Fibroblast of villous mesenchyme (primary cell): ENCODE data around the gene CREB5.

DNA sequence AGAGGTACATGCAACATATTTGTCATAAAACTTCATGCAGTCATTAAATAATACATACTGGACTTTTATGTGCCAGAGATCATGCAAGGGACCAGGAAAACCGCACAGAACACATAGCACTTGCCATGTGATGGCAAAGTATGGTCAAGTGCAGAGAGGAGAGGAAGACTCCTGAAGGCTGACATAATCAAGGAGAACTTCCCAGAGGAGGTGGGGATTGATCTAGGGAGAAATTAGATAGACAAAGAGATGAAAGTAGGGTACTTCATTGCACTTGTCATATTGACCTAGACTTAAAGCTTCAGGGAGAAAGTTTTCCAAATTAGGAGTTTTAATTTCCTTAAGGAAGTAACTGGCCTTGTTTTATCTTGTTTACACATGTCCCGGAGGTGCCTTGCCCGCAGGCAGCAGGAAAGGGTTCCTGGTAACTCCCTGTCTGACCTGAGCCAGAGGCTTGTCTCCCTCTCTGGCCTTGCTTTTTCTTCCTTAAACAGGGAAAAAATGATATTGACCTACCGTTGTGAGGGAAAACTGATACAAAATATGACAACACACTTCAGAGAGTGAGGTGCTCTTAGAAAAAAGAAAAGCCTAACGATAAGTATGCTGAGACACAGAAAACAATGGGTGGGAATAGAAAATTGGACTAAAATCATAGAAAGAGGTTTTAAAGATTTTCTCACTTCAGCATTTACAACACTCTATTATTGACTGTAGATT is 181.6 kb downstream of the EVX1 start:
- CAGE, long polyA plus RNA = no peak

GRCh38 chr7:27462855-27463308 is 199.8 kb downstream of the HIBADH start:
- CAGE, long polyA plus RNA = no peak

- CAGE, long polyA plus RNA = no peak
Observed at GRCh38 chr7:27617193-27618129, 45.2 kb downstream of the HIBADH start.

DNA sequence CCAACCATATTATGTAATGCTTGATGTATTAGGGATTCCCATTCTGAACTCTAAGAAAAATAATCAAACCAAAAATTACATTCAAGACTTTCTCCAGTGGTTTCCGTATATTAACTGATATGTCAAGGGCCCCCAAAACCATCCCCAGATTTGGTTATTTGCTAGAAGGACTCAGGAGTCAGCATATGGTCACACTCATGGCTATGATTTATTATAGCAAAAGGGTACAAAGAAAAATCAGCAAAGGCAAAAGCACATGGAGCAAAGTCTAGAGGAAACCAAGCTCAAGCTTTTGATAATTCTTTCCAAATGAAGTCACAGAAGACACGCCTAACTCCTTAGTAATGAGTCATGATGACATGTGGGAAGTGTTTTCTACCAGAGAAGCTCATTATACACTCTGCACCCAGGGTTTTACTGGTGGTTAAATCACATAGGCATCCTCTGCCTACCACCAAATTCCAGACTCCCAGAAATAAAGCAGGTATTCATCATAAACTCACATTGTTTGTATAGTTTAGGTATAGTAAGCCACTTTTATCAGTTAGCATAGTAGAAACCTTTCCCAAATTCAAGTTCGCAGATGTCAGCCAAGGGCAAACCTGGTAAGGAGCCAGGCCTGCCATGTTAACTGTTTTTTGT is 15.2 kb upstream of the HIBADH start:
- CAGE, long polyA plus RNA = no peak

DNA sequence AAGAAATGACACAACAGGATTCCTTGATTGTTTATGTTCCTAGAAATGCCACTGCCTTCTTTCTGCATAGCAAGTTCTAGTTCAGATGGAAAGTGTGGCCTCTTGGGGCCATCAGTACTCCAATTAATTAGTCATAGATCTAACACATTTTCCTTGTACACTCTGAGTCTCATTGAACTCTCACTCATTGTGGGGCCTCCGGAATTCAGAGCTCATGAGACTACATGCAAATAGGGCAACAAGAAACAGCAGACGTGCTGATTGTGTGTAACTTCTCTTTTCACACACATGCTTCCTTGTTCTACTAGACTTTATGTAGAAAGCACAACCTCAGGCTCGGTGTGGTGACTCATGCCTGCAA is 35.3 kb upstream of the HIBADH start:
- CAGE, long polyA plus RNA = no peak

DNA sequence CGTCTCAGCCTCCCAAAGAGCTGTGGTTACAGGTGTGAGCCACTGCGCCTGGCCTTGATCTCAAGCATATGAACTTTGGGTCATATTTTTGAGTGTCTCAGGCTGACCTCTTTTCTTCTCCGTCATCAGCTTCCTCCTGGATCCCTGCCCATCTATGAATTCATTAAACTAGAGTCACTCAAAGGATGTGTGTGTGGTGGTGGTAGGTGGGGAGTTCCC is 6.7 kb upstream of the CREB5 start:
- CAGE, long polyA plus RNA = no peak

DNA sequence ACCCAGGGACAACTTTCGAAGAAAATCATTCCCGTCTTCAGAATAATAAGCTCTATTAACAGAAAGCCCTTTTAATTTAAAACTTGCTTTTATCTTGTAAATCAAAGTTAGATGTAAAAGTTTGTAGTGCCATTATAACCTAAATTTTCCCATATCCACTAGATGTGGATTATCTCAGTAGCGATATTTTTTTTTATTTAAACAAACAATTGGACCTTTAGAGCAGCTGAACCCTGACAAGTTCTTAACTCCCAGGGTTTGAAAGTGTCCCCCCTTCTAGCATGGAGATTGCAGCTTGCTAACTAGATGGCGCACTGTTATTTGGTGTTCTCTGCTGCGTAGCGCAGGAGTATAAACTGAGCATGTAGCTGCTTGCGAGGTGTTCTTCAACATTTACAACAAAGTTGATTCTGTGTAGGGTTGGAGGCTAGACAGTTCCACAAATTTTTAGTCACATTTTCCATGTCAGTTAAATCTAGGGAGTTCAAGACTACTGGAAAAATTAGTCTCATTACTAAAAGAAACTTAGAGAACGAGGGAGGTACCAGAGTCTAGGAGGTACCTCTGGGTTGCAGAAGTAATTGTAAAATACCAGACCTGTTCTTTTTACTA is at the start of gene CREB5:
CREB5 (plus strand) TSS at position 382 of the 612 bp plus-strand sequence.
- CAGE, long polyA plus RNA = no peak

- CAGE, long polyA plus RNA = no peak
Observed at GRCh38 chr7:28516335-28516621, 104.0 kb downstream of the CREB5 start.

GRCh38 chr7:28684791-28685117 is 272.4 kb downstream of the CREB5 start:
- CAGE, long polyA plus RNA = no peak

GRCh38 chr7:28708116-28708703 is 249.9 kb downstream of the TRIL start:
- CAGE, long polyA plus RNA = no peak

GRCh38 chr7:29091651-29092224 is 54.6 kb downstream of the CPVL start:
- CAGE, long polyA plus RNA = no peak

DNA sequence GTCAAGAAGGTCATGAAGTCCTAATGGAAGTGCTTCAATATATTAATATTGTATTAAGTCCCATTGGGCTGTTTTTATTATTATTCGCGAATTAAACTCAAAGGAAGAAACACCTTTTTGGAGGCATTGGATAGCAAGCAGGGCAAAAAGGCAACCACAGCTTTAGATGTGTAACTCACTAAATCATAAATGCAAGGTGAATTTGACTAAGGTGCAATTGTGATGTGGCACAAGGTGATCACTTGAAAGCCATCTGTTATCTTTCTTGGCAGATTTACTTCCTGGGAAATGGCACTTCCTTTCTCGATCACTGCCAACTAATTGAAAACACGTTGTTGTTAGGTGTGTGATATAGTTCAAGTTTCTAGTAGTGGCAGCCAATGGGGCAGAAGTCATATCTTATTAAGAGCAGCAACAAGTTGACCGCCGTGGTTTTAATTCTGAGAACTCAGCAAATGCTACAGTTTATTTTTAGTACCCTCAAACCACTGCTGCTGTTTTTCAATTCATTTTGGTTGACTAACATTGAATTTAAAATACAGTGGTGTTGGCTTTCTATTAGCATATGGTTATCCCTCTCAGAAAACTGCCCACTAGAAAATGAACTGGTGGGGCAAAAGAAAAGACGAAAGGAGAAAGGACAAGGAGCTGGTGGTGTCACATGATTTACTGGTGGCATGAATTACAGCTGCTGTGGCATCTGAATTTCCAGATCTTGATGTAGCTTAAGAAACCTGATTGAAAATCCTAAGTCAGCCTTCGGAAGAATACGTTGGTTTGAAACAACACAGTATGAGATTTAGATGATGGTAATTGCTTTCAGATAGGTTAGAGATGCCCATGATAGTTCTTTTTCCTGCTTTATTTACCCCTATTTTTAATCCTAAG is 1.7 kb downstream of the CHN2 start:
- CAGE, long polyA plus RNA = no peak

DNA sequence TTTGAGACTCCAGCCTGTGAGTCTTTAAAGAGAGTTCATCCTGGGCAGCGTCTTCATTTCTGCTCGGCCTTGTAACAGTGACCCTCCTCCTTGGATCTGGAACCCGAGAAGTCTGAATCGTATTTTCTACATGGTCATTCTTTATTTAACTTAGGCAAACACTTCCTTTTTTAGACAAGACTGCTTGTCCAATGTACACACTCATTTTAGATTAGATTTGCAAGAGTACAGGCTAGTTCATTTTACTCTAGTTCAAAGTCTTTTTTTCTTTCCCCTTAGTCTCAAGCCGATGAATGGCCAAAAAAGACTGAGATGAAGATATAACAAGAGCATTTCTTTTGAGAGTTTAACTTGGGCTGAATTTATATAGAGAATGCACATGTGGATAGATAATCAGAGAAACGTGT is 133.5 kb downstream of the CHN2 start:
- CAGE, long polyA plus RNA = no peak

DNA sequence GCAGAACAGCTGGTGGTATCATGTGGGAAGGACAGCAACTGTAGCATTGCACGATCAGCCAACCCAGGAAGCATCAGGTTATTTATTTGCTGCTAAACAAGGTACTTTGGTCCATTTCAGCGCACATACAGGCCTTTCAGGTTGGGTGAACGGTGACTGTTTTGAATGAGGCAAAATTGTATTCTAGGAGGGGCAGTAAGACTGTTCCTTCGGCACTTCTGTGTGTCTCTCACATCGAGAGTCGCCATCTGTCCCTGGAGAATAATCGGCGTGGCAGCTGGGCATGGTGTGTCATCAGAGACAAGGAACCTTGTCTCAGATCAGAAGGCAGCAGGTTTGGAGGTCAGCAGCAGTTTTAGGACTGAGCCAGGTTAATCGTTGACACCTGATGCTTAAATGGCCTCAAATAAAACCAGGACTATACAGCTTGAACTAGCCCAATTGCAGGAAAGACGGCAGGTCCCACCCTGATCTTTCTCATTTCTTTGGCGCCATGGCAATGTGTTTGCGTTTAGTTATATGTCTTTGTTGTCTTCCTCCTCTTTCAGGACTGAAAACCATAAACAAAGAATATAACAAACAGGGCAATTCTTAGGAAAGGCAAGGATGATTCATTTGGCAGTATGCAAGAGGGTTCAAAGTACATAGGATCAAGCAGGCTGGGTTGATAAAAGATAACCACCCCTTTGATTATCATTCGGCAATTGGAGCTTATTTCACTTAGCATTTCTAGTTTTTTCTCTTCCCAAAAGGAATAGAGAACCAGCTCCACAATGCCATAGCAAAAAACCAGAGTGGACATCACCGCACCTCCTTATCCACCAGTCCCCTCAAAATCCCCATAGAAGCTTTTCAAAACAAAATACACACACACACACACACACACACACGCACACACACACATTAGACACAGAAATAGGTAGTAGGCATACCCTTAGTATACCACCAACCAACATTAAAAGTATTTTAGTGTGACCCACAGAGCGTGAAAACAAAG is 91.9 kb upstream of the PRR15 start:
- CAGE, long polyA plus RNA = no peak

DNA sequence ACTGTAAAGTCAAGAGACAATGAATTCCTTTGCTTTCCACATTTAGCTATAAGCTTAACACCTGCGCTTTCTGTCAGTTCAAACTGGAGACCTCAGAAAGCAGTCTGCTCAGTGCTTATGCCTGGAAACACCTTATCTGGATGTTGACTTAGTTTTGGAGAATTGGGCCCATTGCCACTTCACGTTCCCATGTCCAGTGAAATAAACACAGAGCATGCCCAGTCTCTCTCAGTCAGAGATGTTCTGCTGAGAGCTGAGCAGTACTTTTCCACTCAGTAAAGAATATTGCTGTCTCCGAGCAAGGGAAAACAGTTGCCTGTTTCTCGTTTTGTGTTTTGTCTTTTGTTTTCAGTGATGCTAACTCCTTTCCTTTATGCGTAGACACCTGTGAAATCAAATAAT is 83.2 kb upstream of the PRR15 start:
- CAGE, long polyA plus RNA = no peak

DNA sequence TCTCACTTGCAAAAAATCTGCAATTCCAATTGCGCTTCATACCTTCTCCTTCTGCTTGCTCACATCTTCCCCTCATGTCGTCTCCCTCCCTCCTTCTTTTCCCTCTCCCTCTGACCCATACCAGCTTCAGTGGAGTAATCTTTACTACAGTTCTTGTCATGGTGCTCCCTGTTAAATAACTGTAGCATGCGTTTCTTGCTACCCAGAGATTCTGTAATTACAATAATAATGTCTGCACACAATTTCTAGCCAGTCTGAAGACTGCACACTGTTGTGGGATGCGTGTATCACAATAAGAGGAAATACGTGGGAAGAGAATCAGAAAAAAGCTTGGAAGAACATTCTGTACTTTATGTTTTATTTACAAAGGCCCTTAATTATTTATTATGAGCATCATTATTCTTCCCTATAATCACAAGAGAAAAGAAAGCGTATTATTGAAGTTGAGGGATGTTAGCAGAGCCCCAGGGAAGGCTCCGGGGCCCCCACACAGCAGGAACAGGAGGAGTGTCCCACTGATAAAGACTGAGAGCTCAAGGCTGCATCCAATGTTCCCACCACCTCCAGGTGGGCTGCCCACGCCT is 36.2 kb upstream of the WIPF3 start:
- CAGE, long polyA plus RNA = no peak

DNA sequence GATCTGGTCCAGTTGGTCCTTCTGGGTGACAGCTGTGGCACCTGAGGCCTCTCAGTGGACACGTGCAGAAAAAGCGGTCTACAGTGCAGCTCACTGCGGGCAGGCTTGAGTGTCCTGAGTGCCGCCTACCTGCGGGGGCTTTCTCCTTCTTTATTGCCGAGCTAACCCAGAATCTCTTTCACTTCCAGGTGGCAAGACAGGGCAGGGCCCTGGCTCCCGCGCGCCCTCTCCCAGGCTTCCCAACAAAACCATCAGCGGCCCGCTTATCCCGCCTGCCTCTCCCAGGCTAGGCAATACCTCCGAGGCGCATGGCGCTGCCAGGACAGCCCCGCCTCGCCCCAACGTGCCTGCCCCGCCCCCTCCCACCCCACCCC is 77.3 kb downstream of the WIPF3 start:
- CAGE, long polyA plus RNA = no peak

GRCh38 chr7:30159480-30160538 is 25.0 kb downstream of the MTURN start:
- CAGE, long polyA plus RNA = no peak

GRCh38 chr7:30225619-30226449 is 58.6 kb upstream of the ZNRF2 start:
- CAGE, long polyA plus RNA = no peak

DNA sequence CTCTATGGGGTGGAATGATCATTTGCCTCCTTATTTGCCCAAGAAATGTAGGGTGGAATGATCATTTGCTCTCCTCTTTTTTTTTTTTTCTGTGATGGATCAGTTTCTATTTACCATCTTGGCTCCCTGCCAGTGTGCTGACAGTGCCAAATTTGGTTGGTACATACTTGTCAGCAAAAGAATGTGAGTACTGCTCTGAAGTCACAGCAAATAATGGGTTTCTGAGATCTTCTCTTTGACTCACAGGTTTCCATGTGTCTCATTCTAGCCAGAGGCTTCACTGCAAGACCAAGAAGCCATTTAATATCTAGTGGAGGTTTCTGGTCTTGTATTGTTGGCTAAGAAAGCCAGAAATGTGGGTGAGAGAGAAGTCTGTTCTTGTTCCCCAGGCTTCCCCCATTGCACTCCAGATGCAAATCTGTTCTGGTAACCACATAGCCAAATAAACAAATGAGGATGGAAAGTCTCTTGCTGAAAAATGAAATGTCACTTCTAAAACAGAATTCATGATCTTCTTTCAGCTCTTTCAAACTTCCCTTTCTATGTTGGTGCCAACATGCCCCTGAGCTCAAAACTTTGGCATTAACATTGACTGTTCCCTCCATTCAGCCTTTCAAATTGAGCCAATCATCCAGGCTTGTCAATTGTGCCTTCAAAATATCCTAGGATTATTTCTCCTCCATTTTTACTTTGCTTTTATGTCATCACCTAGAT is 45.3 kb upstream of the ZNRF2 start:
- CAGE, long polyA plus RNA = no peak